Neural cell (in vitro differentiated cells): Measurements from ENCODE around the gene HPS1.

DNA sequence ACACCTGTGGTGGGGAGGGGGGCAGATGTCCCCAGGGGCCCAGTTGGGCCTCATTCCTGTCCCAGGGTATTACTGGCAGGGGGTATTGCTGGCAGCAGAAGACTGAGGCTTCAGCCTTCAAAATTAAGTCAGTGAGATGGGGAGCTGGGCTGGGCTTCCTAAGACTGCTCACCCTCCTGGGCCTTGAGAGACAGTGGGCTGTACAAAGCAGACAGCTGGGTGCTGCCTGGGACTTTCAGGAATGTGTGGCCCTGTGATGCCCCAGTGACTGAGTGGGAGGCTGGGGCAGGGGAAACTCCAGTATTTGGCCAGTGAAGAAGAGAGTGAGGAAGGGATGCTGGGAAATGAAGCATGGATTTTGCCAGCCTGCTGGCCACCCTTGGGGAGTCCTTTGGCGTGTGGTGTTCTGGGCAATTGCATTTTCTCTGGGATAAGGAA is 396 bp downstream of the ANKRD2 start:
- RAMPAGE, long total RNA, result no peak

GRCh38 chr10:97632673-97633368 is 479 bp downstream of the MORN4 start:
- RAMPAGE, long total RNA, result no peak

- RAMPAGE, long total RNA, result no peak
Measured at GRCh38 chr10:97641222-97641973, 927 bp downstream of the PI4K2A start.

GRCh38 chr10:97665852-97666861 is 20.9 kb downstream of the AVPI1 start:
- RAMPAGE, long total RNA, result no peak

- RAMPAGE, long total RNA, result no peak
Measured at GRCh38 chr10:97688094-97688985, 1.3 kb upstream of the AVPI1 start.

DNA sequence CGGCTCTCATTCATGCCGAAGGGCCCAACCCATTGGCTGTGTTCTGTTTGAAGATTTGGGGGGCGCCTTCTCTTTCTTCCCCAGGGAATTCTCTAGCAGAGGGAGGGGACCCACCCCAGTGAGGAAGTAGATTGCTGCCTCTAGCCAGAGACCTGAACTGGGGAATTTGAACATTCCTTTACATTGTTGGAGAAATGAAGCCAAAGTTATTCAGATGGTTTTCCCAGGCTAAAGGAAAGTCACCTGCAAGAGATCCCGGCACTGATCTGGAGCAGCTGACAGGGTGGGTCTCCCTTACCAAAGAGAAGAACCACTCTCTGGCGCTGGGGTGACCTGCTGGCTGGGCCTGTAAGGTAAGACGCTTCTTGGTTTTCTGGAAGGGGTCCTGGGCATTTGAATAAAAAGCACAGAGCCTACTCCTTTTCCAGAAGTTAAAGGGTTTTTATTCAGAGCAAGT is 2.1 kb downstream of the MARVELD1 start:
- RAMPAGE, long total RNA, result no peak

- RAMPAGE, long total RNA, result no peak
Measured at GRCh38 chr10:97718581-97719303, 5.2 kb downstream of the MARVELD1 start.

DNA sequence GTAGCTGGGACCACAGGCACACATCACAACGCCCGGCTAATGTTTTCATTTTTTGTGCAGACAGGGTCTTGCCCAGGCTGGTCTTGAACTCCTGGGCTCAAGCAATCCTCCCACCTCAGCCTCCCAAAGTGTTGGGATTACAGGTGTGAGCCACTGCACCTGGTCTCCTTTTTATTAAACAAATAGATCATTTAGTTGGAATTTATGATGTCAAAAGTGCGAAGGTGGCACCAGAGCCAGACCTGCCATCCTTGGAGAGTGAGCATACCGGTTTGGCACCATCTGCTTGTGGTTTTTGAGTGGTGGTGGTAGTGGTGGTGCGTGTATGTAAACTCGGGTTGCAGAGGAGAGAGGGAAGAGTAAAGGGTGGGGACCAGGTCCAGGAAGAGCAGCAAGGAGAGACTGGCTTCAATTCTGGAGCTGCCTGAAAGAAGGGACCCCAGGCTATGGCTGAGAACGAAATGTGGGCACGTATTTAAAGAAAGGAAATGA is 658 bp upstream of the GOLGA7B start:
- RAMPAGE, long total RNA, result no peak

DNA sequence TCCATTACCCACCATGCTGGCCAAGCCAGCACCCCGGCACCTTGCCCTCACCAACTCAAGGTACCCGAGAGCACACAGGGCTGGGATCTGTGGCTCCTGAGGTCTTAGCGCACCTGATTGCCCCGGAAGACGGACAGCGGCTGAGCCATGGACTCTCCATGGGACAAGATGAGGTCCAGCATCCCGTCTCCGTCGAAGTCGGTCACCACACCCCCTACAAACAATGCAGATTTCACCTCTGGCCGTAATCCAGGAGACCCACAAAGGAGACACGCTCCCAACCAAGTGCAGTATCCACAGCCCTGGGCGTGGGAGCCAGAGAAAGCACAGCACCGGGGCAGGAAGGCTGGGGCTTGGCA is 46.1 kb downstream of the GOLGA7B start:
- RAMPAGE, long total RNA, result no peak

DNA sequence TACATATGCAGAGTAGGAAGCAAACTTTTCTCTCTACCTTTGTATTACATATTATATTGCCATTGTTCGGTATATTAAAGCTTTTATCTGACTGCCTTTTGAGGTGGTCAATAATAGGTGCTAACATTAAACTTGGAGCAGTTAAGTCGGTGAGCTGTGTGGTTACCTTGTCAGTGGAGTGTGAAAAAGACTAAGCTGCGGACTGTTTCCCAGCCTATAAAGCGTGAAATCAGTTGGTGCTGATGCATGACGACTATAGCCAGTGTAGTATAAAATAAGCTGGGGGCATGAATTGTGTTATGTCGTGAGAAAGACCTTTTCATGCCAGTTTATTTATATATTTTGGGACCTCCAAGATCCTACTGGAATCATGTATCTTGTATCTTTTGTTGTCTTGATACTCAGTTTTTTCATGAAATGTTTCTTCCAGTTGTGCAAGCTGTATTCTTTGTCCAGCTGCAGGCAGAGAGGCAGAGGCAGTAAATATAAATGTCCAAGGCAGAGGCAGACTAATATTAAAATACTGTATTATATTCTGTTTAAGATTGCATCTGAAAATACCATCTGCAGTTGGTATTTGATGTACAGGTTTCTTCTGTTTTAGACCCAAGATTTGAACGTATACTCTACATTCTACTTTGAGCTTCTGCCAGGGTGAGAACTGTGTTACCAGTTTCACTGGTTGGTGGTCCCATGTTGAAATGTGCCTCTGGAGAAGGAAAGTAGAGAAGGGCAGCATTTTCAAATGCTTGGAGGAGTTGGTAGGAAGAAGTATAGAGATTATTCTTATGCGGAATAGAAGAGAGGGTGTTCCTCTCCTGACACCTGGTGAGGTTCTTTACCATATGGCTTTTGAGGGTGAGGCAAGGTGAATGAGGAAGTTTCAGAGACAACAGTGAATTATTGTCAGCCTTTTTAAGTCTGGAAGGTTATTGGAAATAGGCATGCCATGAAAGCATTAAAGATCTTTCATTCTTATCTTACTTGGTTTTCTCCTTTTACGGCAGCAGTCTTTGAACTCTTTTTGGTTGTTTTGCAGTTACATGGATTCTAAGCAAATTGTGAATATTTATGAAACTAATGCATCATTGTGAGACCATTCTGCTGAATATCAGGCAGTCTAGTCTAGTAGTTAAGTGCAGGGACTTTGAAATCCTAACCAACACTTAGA is 34.1 kb downstream of the R3HCC1L start:
- RAMPAGE, long total RNA, result no peak

DNA sequence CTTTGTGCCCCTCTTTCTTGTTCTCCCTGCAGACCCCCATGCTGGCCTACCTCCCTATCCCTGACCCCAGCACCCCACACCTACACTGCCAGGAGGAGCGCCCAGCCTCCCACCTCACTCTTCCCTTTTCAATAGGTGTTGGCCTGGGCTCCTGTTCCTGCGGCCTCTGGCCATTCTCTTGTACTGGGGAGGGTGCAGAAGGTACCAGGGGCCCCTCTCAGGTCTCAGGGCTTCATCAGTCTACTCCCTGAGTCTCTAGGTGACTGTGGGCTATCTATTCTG is 32.6 kb upstream of the LOXL4 start:
- RAMPAGE, long total RNA, result no peak

- RAMPAGE, long total RNA, result start-site peak on the minus strand at chr10:98446880-98446937, 16 and 8 reads in 2 replicates
Measured at GRCh38 chr10:98446409-98447490, at the start of gene HPS1. Gene HPS1 (minus strand): TSS chr10:98446935.

- RAMPAGE, long total RNA, result no peak
Measured at GRCh38 chr10:99233386-99233934, 2.2 kb downstream of the HPSE2 start.

DNA sequence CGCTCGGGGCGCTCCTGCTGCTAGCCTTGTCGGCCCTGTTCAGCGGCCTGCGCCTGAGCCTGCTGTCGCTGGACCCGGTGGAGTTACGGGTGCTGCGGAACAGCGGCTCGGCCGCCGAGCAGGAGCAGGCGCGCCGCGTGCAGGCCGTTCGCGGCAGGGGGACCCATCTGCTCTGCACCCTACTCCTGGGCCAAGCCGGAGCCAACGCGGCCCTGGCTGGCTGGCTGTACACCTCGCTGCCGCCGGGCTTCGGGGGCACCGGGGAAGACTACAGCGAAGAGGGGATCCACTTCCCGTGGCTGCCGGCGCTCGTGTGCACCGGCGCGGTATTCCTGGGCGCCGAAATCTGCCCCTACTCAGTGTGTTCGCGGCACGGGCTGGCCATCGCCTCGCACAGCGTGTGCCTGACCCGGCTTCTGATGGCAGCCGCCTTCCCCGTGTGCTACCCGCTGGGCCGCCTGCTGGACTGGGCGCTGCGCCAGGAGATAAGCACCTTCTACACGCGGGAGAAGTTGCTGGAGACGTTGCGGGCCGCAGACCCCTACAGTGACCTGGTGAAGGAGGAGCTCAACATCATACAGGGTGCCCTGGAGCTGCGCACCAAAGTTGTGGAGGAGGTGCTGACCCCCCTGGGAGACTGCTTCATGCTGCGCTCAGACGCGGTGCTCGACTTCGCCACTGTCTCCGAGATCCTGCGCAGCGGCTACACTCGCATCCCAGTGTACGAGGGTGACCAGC is 1.1 kb downstream of the CNNM1 start:
- RAMPAGE, long total RNA, result no peak

- RAMPAGE, long total RNA, result no peak
Measured at GRCh38 chr10:99410707-99411148, 19.7 kb downstream of the GOT1 start.

- RAMPAGE, long total RNA, result no peak
Measured at GRCh38 chr10:99432542-99433378, 2.3 kb upstream of the GOT1 start.

DNA sequence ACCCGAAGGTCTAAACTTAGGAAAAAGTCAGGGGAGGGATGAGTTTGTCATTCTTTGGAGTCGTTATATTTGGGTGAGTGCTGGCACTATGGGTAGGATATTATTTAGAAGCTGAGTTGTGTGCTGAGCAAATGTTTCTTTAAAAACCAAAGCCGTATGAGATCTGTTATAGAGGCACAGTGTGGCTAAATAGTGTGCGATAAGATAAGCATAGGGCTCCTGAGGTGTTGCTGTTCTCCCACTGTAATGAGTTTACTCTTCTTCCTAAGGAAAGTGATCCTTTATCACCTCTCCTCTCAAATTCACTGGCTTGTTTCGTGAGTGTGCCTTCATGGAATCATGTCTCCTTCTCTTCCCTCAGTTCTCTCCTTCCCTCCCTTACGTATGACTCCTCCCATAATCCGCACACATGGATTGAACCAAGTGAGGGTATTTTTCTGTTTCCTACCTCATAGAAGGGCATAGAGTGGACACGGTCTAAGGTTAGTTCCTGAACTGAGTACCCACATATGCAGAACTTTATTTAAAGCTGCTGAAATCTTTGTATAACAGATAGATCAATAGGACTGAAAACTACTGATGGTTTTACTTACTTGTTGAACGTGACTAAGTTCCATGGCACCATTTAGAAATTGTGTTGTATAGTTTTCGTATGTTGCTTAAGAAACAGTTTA is 4.0 kb upstream of the GOT1 start:
- RAMPAGE, long total RNA, result no peak

DNA sequence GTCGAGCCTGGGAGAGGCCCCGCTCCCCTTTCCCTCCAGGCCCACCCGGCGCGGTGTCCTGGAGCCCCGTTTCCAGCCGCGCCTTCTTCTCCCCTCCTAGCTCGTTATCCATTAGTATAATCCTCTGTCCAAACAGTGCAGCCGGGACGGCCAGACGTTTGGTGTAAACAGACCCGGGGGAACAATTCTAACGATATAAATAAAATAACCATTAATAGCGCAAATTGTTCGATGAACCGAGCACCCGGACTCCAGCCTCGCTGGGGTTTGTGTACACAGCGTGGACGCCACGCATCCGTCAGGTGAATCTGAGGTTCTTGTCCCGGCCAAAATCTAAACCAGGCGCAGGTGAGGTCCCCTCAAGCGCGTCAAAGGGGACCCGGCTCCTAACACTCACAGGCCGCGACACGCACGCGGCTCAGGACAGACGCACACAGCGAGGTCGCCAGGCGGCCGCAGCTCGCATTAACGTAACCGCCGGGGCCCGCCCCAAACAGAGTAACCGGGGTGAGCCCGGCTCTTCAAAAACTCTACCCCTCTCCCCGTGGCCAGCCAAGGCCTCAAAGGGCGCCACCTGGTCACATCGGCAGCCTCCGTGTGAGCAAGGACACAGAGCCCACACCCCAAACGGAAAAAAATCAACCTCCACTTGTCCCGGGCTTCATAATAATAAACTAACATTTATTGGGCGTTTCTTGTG is 10.7 kb upstream of the NKX2-3 start:
- RAMPAGE, long total RNA, result no peak

- RAMPAGE, long total RNA, result no peak
Measured at GRCh38 chr10:99584201-99584567, 36.1 kb downstream of the SLC25A28 start.

- RAMPAGE, long total RNA, result no peak
Measured at GRCh38 chr10:99621180-99621833, 1.1 kb upstream of the SLC25A28 start.